Skeletal muscle cell (primary cell): Measurements from ENCODE around the genes ECI2 and FARS2.

DNA sequence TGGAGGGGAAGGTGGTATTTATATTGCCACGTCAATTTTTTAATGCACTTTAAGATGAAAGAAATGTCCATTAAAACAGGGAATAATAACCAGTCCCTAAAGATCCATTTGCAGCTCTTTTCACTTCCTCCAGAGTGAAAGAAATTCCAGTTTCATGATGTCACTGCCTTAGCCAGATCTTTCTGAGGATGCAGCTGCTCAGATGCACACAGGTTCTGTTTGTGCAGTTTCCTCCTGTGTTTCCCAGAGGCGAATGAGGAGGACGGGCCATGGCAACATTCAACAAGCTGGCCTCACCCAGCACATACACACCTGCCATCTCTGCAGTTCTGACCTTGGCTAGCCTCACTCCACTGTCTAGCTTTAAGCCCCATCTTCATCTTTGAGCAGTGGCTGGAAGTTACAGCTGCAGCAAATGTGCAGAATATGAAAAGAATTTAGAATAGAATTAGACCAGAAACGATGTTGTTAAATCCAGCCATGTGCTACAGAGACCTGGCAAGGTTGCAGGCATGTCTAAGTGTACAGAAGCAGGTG lies 34.9 kb downstream of the FAM50B start:
- RRBS: no CpG with 5 or more reads among the region's 4 CpGs

DNA sequence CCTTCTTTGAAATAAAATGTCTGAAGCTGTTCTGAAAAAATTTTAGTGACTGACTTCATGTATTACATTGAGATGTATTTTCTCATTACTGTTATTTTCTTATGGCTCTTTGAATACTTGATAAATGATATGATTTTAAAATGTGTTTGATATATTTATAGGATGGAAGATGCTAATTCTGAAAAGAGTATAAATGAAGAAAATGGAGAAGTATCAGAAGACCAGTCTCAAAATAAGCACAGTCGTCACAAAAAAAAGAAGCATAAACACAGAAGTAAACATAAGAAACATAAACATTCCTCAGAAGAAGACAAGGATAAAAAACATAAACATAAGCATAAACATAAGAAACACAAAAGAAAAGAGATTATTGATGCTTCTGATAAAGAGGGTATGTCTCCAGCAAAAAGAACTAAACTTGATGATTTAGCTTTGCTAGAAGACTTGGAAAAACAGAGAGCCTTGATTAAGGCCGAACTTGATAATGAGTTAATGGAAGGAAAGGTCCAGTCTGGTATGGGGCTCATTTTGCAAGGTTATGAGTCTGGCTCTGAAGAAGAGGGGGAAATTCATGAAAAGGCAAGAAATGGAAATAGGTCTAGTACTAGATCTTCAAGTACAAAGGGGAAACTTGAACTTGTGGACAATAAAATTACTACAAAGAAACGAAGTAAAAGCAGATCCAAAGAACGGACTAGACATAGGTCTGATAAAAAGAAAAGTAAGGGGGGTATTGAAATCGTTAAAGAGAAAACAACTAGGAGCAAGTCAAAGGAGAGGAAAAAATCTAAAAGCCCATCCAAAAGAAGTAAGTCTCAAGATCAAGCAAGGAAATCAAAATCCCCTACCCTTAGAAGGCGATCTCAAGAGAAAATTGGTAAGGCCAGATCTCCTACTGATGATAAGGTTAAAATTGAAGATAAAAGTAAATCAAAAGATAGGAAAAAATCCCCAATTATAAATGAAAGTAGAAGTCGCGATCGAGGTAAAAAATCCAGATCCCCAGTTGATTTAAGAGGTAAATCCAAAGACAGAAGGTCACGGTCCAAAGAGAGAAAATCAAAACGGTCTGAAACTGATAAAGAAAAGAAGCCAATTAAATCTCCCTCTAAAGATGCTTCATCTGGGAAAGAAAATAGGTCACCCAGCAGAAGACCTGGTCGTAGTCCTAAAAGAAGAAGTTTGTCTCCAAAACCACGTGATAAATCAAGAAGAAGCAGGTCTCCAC lies 10.7 kb downstream of the PRPF4B start:
- RRBS: no CpG with 5 or more reads among the region's 13 CpGs

GRCh38 chr6:4134569-4135732 lies at the start of gene ECI2:
Gene ECI2, minus strand, starts transcription at chr6:4135575.
- RRBS: under 1% methylated on average over 17 of the region's 77 CpGs

GRCh38 chr6:4135733-4136588 lies 586 bp upstream of the ECI2 start:
- RRBS: 1% methylated on average over 36 of the region's 58 CpGs

GRCh38 chr6:4402435-4403223 lies 267.3 kb upstream of the ECI2 start:
- RRBS: no CpG with 5 or more reads among the region's 16 CpGs

DNA sequence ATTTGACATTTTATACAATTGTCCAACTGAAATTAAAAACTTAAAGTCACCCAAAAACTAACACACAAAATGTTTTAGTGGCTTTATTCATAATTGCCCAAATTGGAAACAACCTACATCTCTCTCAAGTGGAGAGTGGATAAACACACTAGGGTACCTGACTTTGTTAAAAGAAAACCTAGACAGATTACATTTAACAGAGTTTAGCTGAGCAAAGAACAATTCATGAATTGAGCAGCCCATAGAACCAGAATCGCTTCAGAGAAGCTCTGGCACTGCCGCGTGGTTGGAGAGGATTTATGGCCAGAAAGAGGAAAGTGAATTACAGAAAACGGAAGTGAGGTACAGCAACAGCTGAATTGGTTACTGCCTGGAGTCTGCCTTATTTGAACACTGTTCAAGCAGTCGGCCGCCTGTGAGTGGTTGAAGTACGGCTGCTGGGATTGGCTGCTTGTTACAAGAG lies 253.9 kb upstream of the CDYL start:
- RRBS: no CpG with 5 or more reads among the region's 7 CpGs

DNA sequence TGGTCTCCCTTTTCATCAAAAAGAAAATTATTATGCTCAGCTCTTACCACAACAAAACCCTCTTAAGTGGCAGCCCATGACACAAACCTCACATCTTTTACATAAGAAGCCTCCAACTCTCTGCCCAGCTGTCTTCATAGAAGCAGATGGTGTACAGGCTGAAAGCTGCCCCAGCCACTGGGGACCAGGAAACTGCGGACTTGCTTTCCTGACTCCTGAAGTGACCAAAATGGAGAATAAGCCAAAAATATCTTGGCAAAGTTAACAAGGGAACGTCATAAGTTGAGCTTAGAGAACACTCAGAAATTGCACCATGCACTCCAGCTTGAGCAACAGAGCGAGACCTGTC lies 160.4 kb upstream of the CDYL start:
- RRBS: no CpG with 5 or more reads among the region's 3 CpGs

GRCh38 chr6:4804968-4805795 lies 29.0 kb downstream of the CDYL start:
- RRBS: 79% methylated on average over 4 of the region's 10 CpGs

- RRBS: 83% methylated on average over 2 of the region's 9 CpGs
Observed at GRCh38 chr6:5059262-5059913, 25.8 kb upstream of the PPP1R3G start.

DNA sequence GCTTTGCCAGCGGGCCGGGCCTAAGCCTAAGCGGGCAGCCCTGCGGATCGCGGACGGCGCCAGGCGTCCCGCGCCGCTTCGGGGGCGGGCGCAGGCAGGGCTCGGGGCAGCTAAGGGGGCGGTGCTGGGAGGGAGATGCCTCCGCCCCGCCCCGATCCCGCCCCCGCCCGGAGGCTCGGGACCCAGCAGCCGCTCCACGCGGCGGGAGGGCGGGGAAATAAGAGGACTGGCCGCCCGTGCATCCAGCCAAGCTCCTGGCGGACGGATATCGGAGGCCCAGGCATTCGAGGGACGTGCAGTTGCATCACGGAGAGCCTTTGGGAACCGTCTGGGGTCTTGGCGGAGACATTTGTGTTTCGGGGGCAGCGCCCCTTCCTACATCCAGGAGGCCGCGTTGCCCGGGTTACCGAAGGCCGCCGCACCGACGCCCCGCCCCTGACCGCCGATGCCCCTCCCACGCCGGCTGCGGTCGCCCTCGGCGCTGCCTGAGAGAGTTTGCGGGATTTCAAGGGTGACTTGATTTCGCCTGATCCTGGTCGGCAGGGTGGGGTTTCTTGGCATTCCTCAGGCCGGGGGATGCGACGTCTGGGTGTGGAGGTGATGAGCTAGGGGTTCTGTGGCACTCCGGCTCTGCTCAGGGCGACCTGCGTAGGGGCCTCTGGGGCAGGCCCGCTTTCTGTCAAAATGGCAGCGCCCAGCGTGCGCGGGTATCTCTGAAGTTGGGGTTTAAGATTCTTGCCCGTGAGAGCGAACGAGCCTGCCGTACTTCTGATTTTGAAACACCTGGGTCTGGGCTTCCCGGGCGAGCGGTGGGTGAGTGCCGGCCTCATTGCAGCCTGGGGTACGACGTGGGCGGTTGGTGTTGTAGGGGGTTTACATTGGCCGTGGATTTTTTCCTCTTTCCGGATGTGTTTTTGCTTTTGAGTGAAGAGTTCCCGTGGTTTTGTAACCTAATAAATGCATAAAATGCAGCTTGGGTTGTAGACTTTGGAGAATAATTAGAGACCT lies at the start of gene FARS2:
FARS2 (plus strand) TSS at position 666 of the 1,008 bp plus-strand sequence.
- RRBS: under 1% methylated on average over 21 of the region's 86 CpGs

- RRBS: no CpG with 5 or more reads among the region's 5 CpGs
Observed at GRCh38 chr6:5446286-5447021, 185.1 kb downstream of the FARS2 start.

GRCh38 chr6:5701084-5701772 lies 305.5 kb downstream of the NRN1 start:
- RRBS: 32% methylated on average over 2 of the region's 18 CpGs

DNA sequence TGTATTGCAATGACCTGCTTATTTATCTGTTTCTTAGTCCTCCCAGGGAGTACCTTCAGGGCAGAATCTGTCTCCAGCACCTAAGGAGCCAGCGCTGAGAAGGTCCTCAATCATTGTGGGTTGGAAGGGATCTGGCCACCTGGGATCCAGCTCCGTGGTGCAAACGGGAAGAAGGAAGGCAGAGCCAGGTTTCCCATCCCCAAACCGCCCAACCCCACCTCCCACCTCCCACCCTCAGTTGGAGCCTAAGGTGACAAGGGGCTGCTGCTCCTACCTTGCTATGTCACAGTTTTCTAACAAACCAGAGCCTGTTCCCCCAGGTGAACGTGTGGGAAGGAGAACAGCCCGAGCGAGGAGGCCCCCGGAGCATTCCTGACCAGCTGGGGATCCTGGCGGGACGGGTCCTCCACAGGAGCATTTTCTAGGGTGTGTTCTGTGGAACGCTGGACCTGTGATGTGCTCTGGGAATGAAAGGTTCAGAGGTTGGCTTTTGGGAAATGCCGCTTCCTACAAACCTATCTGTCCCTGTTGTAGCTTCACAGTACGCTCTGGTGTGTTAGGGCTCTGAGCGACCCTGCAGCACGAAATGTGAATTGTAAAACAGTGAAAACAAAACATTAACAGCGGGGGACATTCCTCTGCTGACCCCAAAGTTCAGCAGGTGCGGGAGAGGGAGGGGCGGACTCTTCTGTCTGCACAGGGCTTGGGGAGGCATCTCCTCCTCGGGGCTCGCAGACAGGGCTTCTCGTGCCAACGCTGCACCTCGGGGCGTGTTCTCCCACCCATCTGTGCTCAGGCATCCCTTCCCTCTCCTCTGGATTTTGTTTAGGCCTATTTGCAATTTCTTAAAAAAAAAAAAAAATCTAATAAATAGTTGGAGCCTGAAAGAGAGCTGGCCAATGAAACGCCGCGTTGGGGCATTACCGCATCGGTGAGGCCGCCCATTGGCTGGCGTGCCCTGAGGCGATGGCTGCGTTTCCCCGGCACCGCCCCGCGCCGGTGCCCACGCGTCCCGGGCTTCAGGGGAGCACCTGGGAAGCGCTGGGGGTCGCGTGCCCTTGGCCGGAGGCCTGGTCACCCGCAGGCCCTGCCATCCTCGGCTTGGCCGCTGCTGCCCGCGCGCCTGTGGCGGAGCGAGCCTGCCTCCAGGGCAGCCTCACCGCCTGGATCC lies 155.9 kb downstream of the NRN1 start:
- RRBS: 2% methylated on average over 5 of the region's 54 CpGs

DNA sequence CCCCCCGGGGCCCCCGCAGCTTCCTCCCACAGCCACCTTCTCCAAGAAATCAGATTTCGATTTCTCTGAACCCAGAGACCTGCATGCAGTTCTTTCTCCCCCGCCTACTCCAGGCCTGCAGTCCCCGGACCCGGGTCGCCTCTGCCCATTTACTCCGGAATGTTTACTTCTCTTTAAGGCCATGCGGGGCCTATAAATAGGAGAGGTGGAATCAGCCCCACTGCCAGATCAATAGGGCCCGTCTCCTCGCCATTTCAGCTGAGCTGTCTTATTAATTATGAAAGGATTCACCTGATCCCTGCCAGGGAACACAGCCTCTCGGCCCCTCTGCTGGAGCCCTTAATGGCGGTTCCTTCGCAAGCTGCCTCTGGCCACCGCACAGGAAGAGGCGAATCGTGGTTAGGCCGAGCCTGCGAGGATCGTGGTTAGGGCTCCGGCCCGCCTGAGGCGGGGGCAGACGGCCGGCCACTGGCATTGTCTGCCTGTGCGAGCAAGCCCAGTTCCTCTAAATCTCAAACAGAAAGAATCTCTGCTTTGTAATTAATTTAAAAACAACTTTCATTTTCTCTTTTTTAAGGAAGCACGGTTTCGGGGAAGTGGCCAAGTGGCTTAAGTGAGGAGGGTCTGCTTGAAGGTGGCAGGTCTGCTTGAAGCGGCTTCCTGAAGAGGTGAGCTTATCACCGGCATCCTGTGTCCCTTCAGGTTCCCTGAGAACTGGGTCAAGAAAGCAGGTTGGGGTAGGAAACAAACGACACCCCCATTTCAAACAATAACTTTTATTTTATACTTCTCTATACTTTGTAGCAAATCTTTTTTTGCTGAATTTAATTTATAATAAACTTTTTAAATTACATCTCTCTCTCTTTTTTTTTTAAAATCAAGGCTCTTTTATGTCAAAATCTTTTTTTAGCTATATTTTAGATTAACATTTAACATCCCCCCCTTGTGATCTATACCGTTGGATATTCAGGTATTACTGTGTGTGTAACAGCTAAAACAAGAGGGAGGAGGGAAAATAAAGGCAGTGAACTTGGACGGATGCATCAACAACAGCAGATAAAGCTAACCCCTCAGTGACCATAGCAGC lies 9.1 kb downstream of the NRN1 start:
- RRBS: no CpG with 5 or more reads among the region's 33 CpGs

GRCh38 chr6:6299330-6299857 lies 21.1 kb downstream of the F13A1 start:
- RRBS: no CpG with 5 or more reads among the region's 12 CpGs

- RRBS: no CpG with 5 or more reads among the region's 5 CpGs
Observed at GRCh38 chr6:6317762-6318439, 2.6 kb downstream of the F13A1 start.

DNA sequence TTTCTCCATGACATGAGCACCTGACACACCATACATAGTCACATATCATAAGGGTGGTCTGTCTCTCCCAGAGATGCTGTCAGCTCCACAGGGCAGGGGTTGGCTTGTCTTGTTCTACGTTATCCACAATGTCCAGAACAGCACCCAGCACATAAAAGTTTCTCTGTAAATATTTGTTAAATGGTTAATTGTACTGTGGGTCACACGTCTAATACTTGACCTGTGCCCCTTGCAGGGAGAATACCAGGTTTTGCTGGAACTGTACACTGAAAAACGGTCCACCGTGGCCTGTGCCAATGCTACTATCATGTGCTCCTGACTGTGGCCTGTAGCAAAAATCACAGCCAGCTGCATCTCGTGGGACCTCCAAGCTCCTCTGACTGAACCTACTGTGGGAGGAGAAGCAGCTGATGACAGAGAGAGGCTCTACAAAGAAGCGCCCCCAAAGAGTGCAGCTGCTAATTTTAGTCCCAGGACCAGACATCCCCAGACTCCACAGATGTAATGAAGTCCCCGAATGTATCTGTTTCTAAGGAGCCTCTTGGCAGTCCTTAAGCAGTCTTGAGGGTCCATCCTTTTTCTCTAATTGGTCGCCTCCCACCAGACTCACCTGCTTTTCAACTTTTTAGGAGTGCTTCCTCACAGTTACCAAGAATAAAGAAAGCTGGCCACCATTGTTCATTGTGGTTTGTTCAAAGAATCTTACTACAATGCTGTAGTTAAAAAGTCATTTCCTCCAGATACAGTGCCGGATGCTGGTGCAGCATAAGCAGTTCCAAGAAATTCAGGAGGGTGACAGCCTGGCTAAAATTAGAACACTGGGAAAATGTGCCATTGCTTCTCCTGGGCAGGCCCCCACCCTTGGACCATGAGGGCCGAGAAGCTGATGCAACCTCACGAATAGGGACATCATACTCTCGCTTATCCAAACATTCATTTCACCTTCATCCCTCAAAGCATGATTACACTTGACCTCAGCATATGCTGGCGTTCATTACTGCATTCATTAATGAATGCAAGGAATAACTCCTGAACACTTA lies 66.1 kb downstream of the LY86 start:
- RRBS: no CpG with 5 or more reads among the region's 13 CpGs

DNA sequence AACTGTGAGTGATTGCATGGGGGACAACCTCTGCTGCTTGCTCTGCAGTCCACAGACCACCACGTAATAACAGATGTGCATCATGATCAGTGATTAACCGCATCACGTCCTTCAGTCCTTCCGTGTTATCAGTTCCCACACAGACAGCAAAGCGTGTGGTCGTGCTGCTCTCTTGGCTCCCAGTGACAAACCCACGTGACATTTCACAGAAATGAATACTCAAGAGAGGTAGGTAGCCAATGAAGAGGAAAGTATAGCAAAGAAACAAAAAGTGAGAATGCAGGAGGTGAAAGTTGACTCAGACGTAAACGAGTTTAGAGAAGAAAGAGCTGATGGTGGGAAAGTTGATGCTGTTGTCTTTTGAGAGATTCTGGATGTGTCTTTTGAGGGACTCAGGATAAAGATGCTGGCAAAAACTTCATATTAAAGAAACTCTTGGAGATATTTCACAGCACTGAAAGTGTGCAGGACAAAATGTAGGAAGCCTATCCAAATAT lies 96.0 kb downstream of the LY86 start:
- RRBS: no CpG with 5 or more reads among the region's 9 CpGs

DNA sequence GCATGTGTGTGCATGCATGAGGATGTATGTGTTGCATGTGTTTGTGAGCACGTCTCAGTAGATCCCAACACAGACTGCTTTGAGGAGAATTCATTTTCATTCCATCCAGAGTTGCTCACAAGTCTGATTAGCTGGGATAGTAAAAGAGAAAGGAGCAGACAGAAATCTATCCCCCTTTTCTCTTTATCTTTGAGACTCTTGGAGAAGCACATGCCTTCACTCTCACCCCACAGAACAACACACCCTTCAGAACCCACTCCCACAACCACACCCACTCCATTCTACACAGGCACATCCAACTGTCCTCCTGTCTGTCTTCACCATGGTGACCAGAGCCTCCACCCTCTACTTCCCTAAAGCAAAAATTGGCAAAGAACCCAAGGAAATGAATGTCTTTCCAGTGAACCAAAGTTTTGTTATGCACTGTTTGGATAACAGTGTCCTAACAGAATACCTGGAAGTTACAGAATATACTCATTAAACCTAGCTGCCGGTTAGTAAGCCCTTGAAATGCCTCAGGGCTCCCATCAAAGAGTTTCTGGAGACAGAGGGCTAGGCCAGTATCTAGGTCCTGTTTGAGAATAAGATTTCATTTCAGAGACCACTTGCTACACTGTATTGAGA lies 100.9 kb downstream of the LY86 start:
- RRBS: no CpG with 5 or more reads among the region's 2 CpGs

GRCh38 chr6:6796998-6797297 lies 208.4 kb downstream of the LY86 start:
- RRBS: no CpG with 5 or more reads among the region's 5 CpGs